M059J (cell line): ENCODE measurements around a stretch of chr2.

GRCh38 chr2:40460-41190 is 5.7 kb downstream of the FAM110C start:
- RAMPAGE, long total RNA, result no peak

DNA sequence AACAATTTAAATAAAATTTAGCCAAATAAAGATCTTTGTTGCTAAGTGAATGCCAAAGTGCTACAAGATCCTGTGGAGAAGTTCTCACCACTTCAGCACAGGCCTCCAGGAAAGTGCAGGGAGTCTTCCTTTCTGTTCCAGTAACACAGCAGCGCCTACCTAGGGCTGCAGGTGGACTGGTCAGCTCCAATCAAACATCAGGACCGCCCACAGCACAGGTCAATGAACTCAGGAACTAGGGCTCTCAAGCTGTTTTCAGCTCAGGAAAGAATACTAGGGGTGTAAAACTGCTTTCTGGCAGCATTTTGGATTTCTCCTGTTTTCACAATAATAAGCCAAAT is 1.5 kb downstream of the FAM110C start:
- RAMPAGE, long total RNA, result no peak

DNA sequence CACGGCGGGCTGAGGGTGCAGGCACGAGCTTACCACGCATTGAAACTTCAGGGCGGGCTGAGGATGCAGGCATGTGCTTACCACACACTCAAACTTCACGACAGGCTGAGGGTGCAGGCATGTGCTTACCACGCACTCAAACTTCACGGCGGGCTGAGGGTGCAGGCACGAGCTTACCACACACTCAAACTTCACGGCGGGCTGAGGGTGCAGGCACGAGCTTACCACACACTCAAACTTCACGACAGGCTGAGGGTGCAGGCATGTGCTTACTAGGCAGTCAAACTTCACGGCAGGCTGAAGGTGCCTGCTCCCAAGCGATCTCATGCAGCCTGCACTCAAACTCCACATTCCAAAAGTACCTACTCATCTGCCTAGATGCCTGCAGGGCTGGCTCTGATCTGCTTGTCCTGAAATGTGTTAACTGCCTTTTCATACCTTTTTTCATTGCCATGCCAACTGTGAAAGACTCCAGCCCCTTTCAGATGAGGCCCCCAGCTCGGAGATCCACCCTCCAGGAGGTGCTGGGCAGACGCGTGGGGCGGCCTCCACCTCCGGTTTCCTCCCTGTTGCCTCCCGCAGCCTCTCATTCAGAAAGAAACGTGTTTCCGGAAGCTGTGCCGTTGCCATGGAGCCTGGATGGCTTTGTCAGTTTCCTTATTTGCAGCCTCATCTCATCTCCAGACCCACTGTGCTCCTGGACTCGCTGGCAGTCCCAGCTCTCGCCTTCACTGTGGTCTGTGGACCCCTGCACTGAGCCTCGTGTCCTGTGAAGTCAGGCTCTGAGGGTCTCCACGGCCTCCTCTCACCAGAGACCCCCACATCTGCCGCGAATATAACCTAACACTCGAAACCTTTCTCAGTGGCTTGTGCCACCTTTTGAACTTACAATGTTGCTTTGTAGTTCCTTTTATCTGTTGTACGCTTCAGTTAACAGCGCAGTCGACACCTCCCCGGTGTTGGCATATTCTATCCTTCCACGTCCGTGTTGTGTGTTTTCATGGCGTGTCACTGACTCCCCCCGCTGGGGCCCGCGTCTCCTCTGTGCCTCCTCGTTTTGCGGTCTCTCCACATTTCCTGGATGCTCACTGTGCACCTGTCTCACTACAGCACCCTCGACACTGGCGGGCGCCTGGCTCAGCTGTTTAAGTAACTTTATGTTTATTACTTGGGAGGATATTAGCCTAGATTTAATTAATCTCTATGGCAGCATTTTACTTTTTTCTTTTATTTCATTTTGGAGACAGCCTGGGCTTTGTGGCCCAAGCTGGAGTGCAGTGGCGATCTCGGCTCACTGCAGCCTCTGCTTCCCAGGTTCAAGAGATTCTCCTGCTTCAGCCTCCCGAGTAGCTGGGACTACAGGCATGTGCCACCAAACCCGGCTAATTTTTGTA is 106.1 kb upstream of the ALKAL2 start:
- RAMPAGE, long total RNA, result no peak

DNA sequence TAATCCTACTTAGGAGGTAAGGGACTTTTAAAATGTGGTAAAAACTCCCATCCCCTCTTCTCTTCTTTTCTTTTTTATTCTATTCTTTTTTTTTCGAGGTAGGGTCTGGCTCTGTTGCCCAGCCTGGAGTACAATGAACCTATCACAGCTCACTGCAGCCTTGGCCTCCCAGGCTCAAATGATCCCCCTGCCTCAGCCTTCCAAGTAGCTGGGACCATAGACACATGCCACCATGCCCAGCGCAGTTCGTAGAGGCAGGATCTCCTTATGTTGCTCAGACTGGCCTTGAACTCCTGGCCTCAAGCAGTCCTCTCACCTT is 166.1 kb upstream of the ALKAL2 start:
- RAMPAGE, long total RNA, result no peak

GRCh38 chr2:460660-461440 is 173.0 kb upstream of the ALKAL2 start:
- RAMPAGE, long total RNA, result no peak

DNA sequence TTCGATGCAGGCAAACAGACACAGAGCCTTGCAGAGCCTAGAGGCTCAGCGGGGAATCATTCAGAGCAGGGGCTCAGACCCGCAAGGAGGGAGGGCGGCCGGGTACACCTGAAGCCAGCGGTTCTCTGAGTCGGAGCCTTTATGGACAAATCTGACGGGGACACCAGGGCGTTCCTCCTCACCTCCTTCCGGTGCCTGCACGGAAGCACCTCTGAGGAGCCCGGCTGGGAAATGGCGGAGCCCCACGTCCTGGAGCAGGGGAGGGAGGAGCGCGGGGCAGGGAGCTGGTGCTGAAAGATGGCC is 193.5 kb upstream of the ALKAL2 start:
- RAMPAGE, long total RNA, result no peak

DNA sequence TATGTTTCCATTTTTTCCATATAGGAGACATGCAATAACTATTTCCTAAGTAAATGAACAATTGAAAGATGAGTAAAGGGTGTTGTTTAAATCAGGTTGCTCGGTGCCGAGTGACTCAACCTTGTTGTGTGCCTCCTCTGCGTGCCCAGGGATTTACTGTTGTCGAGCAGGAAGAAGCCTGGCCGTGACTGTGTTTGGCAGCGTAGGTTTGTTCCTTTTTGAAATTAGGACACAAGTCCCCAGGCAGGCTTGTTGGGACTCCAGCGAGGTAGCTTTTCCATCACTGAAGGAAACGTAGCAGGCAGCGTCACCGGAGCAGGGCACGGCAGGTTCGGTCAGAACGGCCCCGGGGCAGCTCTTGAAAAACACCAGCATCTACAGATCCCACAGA is 48.6 kb downstream of the TMEM18 start:
- RAMPAGE, long total RNA, result no peak

DNA sequence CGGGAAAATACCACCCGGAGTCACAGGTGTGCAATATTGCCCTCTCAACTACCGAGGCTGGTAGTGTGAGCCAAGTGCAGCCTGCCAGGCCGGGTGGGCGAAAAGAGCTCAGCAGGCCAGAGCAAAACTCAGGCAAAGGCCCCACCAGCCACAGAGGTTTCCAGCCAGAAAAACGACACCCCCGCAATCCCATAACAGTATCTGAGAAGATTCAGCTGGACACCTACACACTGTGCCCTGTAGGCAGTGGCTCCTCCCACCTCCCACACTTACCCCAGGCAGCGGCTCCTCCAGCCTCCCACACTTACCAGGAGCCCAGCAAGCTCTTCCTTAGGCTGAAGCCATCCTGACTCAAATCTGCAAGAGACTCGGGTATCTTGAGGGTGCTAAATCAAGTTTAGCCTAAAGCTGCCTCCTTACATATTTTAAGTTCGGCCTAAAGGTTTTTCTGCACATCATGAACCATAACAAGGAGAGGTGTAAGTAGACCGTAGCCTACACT is 15.6 kb upstream of the TMEM18 start:
- RAMPAGE, long total RNA, result no peak

GRCh38 chr2:694949-695611 is 17.9 kb upstream of the TMEM18 start:
- RAMPAGE, long total RNA, result no peak

DNA sequence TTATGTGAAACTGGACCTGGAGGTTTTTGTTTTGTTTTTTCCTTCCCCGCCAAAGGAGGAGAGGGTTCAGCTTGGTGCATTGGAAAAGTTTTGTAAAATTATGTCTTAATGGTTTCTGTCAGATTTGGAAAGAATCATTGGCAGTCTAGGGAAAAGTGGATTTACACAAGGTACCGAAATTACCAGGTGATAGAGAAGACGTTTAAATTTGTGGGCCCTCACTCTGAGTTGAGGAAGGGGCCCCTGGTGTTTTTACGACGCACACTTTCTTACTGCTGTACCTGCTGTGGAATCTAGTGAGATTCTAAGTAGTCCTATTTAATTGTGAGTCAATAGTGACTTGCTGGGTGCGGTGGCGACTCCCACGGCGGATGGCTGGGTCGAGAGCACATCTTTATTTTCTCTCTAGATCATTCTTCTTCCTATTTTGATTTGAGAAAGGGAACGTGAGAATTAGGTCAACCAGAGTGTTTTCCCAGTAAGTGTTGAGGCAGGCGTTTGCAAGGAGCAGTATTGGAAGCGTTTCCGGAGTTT is 64.5 kb upstream of the TMEM18 start:
- RAMPAGE, long total RNA, result no peak

DNA sequence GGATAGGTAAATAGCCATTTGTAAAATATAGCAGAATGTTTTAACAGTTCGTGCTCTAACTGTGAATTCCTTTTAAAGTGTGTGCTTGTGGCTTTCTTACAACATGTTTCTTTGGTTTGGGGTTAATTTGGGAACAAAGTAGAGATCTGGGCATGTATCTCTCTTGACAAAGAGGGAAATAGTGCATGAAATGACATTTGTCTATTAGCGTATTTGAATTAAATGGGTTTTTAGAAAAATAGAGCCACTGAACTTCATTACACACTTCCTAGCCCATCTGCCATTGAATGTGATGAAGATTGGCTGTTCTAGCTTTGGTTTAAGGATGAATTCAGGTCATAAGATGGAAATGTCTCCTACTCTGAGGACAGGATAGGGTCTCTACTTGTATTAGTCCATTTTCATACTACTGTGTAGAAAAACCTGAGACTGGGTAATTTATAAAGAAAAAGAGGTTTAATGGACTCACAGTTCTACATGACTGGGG is 202.1 kb upstream of the TPO start:
- RAMPAGE, long total RNA, result no peak

DNA sequence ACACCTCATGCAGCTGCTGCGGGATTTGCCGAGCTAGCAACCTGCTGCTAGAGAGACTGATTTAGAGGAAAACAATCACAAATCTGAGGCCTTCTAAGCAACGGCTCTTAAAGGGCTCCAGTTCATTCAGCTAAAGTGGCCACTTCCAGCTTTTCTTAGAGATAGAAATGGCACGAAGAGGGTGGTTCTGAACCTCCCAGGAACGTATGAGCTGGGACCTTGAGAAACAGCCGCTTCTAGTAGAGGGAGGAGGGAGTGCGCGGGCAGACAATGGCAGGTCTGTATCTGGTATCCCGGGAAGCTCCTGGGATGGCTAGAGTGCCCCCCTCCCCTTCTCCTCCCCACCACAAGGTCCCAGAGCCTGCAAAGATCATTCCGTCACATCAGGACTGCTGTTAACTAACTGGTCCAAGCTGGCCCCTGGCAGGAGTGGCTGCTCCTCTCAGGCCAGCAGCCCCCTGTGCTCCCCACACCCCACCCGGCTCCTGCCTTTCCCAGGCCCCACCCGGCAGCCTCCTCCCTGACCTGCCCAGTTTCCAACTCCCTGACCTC is 74.8 kb downstream of the TPO start:
- RAMPAGE, long total RNA, result no peak

- RAMPAGE, long total RNA, result no peak
Observed at GRCh38 chr2:1586941-1587490, 157.3 kb downstream of the PXDN start.

GRCh38 chr2:1648421-1649875 is 95.4 kb downstream of the PXDN start:
- RAMPAGE, long total RNA, result no peak

DNA sequence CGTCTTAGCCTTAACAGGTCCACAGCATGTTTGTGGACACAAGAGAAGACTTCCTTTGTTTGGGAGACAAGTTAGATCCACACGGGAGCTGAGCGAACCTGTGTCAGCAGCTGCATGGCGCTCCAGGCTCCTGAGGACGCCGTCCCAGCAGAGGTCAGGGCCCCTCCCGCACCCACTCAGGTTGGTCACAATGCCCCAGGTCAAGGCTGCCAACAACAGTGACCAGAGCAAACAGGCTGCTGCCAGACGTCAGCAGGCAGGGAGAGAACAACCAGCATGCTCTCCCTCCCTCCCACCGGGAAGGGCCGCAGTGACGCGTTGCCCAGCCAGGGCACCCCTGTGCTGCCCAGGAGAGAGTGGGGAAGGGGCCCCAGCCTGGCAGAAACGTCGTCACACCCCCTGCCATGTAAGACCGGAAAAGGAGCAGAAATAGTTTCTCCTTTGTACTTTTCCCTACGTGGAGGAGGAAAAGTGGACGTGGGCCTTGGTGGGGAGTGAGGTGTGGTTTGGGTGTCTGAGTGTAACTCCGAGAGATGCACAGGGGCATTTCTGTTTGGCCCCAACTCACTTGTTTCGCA is 67.9 kb downstream of the PXDN start:
- RAMPAGE, long total RNA, result no peak

DNA sequence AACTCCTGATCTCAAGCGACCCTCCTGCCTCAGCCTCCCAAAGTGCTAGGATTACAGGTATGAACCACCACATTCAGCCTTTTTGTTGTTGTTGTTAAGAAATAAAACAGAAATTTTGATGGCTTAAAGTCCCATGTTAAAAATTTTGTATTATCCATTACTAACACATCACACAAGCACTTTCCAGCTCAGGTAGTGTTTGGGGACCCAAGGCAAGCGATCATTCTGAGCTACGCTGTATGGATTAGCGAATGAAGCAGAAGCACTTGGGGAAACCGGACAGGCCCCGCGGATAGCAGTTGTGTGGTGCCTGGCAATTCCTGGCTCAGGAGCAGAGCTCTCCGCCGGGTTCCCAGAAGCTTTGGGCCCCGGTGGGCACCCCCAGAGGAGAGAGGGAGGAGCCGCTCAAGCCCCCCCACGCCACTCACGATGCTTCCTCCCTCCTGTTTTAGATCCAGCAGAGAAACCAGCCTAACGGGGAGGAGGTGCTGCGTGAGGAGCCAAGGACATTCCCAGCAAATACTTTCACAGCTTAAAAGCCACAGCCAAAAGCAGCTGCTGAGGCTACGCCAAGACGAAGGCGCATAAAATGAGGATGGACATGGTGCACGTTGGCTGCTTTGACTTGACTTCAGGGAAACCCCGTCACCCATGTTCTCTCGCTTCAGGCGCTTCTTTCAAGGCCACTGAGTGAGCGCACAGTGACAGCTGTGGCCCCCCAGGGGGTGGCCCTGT is 71.9 kb upstream of the PXDN start:
- RAMPAGE, long total RNA, result no peak

GRCh38 chr2:2325932-2326651 is 5.0 kb downstream of the MYT1L start:
- RAMPAGE, long total RNA, result no peak

DNA sequence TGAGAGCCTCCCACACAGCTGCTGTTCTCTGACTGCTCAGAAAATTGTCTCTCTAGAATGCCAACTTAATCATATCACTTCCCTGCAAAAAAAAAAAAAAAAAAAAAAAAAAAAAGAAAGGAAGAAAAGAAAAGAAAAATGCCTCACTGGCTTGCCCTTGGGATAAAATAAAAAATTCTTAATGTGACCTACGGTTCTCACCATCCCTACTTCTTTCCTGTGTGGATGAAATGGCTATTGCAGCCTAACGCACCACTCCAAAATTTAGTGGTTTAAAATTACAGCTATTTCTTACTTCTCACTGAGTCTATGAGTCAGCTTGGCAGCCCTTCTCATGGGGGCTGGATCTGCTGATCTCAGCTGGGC is 411.8 kb upstream of the MYT1L start:
- RAMPAGE, long total RNA, result no peak

DNA sequence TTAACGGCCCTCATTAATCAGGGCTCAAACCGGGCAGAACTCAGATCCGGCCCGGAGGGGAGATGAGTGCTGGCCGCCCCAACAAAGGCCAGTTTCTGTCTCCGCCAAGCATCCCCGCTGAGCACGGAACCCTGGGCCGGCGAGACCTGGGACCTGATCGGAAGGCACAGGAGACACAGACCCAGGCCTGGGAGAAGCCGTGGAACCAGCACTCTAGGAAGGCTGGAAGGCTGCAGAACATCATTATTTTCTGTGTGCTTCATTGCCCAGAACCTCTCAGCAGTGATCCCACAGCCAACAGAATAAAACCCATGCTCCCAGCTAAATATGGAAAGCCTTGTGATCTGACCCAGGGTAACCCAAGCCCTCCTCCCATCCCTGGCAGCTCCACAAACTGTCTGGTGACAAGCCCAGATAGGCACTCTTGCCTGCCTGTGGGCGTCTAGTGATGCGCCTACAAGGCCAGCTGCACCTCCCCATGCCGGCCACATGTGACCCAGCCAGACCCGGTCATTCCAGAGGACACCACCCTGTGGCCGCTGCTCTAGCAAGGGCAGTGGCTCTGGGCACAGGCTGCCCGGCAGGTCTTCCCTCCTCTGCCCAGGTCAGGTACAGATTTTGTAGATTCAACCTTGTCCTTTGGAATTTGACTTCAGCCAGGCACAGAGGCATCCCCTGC is 438.8 kb upstream of the MYT1L start:
- RAMPAGE, long total RNA, result no peak

DNA sequence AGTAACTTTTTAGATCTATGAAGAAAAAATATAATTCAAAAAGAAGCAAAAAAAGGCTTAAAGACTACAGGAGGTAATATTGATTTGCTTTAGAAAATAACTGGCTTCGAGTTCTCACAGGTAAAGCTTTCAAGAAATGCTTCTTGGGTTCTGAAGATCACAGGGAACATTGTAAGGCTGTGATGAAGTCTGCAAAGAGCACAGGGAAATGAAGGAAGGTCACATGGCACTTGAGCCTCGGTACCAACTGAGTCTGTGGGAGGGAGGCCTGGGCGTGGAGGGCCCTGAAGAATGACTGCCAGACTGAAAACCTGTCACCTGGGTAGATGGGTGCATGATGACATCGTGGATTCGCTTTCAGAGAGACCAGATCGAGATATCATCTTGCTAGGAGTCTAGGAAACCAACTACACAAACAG is 155.2 kb downstream of the EIPR1 start:
- RAMPAGE, long total RNA, result no peak